H7 (cell line): Measurements from ENCODE around the genes BLOC1S5, TMEM14C and ELOVL2.

- RAMPAGE, long total RNA, result no peak
Observed at GRCh38 chr6:7266238-7266574, 46.8 kb downstream of the SSR1 start.

- RAMPAGE, long total RNA, result no peak
Observed at GRCh38 chr6:7513361-7514003, 28.0 kb upstream of the DSP start.

DNA sequence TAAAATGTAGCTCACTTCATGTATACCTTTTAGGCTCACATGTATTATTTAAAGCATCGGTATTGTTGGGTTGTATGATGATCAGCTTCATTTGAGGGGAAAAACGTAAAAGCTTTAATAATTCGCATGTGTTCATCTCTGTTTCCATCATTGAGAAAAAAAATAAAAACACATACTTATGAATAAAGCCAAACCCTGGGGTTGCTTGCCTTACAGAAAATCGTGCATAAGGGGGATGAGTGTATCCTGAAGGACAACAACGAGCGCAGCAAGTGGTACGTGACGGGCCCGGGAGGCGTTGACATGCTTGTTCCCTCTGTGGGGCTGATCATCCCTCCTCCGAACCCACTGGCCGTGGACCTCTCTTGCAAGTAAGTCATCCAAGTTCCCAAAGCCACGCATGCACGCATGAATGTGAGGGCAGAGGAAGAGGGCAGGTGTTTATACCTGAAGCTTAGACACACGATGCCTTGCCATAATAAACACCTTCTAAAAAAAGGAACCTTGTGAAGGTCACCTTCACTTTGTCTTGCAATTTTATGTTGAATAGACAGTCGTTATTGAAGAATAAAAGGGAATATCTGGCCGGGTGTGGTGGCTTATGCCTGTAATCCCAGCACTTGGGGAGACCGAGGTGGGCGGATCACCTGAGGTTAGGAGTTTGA, 20.9 kb upstream of the SNRNP48 start:
- RAMPAGE, long total RNA, result no peak

DNA sequence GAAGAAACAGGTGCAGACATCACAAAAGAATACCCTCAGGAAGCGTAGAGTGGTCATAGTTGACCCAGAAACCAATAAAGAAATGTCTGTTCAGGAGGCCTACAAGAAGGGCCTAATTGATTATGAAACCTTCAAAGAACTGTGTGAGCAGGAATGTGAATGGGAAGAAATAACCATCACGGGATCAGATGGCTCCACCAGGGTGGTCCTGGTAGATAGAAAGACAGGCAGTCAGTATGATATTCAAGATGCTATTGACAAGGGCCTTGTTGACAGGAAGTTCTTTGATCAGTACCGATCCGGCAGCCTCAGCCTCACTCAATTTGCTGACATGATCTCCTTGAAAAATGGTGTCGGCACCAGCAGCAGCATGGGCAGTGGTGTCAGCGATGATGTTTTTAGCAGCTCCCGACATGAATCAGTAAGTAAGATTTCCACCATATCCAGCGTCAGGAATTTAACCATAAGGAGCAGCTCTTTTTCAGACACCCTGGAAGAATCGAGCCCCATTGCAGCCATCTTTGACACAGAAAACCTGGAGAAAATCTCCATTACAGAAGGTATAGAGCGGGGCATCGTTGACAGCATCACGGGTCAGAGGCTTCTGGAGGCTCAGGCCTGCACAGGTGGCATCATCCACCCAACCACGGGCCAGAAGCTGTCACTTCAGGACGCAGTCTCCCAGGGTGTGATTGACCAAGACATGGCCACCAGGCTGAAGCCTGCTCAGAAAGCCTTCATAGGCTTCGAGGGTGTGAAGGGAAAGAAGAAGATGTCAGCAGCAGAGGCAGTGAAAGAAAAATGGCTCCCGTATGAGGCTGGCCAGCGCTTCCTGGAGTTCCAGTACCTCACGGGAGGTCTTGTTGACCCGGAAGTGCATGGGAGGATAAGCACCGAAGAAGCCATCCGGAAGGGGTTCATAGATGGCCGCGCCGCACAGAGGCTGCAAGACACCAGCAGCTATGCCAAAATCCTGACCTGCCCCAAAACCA, 5.1 kb upstream of the SNRNP48 start:
- RAMPAGE, long total RNA, result no peak

DNA sequence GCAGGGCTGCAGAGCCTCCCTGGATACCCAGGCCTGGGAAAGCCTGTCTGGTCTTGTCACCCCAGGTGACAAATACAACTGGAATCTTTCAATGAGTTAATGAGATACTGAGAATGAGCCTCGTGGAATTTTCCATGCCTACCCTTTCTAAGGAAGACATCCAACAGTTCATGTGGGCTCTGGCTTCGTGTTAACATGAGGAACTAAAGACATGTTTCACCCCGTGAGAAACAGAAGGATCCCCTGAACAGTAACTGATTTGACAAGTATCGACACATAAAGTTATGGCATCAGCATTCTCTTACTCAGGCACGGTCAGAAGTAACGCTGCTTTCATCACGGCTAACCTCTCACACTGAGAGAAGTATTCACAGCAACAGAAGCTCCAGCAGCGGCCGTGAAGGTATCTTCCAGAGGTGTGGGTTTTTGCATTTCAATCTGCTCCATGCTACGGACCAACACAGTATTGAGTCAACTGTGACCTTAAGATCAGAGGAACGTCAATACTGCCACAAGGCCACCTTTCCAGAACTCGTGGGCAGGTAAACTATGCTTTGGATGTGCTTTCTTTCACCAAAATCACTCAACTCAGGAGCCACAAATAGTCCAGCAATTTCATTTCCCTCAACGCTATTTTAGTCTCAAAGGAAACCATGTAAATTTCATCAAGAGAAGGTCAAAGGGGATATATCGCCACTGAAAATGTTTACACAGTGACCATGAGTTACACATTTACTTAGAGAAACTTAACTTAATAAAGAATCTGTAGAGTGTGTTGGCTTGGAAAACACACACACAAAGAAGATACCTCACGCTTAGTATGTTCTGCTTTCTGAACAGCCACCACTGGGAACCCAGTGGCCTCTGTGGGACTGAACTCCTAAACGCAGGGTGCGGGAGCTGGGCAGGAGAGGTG, 28.1 kb downstream of the TXNDC5 start:
- RAMPAGE, long total RNA, result no peak

GRCh38 chr6:7915405-7915963, 4.9 kb upstream of the TXNDC5 start:
- RAMPAGE, long total RNA, result no peak

GRCh38 chr6:8063660-8064856, at the start of gene BLOC1S5:
TSS of gene BLOC1S5 (minus strand) at chr6:8064389.
- RAMPAGE, long total RNA, result no peak

- RAMPAGE, long total RNA, result no peak
Observed at GRCh38 chr6:8644774-8644973, 209.3 kb upstream of the SLC35B3 start.

GRCh38 chr6:9467688-9468002, 947.2 kb downstream of the TFAP2A start:
- RAMPAGE, long total RNA, result no peak

DNA sequence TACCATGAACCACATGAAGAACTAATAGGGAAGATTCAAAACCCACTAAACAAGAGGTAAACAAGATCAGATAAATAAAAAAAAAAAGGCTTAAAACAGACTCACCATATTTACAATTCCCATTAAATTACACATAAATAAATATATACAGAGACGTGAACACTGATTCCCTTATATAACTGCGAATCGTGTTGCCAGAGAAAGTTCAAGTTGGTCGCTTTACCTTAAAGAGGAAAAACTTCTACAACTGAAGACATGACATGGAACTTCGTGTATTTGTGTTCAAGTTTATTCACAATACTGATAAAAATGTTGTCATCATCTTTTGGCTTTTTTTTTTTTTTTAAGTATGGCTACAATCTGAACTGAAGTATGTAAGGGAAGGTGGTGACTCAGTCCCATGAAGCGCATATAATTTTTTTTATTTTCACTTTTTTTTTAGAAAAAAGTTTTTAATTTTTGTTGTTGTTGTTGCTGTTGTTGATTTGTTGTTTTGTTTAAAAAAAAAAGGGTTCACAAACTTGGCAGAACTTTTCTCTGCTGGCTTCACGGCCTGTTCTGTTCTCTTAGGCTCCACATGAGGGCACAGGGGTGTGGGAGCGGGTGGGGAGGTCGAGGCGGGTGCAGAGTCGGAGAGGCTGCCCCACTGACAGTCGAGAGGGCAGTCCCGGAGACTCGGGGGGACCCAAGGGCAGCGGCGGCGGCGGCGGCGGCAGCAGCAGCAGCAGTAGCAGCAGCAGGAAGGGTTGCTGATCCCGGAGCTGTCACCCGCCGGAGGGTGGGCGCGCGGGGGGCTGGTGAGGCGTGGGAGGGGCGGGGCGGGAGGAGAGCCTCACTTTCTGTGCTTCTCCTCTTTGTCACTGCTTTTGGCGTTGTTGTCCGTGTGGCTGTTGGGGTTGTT, 17.0 kb downstream of the TFAP2A start:
- RAMPAGE, long total RNA, result no peak

- RAMPAGE, long total RNA, result no peak
Observed at GRCh38 chr6:10451638-10452401, 36.9 kb upstream of the TFAP2A start.

- RAMPAGE, long total RNA, result no peak
Observed at GRCh38 chr6:10531503-10531994, 10.4 kb downstream of the GCNT2 start.

GRCh38 chr6:10722745-10723836, at the start of gene TMEM14C:
TSS of gene TMEM14C (plus strand) at chr6:10723070.
- RAMPAGE, long total RNA, result start-site peak on the plus strand at chr6:10723083-10723216, 1,021 reads

DNA sequence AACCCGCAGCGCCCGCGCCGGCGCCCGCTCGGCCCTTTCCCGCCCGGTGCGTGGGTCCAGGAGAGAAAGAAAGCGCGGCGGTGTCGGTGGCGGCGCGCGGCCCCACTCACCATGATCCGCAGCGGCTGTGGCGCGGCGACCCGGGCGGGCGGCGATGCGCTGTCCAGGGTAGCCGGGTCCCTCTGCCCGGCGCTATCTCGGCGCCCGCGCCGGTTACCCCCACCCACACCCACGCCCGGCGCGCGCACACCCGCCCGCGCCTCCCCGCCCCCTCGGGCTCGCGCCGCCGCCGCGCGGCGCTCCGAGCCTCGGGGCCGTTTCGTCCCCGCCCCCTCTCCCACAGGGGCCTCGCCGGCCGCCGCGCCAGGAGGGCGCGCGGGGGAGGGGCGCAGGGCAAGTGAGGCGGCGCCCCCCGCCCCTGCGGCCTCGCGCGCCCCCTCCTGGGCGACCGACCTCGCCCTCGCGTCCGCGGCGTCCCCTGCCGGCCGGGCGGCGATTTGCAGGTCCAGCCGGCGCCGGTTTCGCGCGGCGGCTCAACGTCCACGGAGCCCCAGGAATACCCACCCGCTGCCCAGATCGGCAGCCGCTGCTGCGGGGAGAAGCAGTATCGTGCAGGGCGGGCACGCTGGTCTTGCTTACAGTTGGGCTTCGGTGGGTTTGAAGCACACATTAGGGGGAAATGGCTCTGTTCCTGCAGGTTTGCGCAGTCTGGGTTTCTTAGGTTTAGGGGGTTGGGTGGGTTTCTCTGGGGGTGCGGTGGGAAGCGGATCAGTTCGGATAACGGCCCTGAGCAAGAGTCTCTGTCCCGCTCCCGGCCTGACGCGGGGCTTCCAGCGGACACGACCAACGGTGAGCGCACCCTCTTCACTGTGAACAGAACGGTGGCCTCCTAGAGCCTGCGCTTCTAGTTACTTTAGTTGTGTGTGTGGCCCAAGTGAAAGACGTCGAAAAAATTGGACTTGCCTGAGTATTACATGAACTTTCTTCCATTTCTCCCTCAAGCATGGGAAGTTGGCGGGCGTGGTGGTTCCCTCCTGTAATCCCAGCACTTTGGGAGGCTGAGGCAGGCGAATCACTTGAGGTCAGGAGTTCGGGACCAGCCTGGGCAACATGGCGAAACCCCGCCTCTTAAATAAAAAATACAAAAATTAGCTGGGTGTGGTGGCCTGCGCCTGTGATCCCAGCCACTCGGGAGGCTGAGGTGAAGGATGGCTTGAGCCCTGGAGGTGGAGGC, at the start of gene ELOVL2:
Gene ELOVL2 (minus strand): TSS at position 188 of the 1,234 bp plus-strand sequence.
- RAMPAGE, long total RNA, result start-site peak on the minus strand centred at position 177 of the sequence, 97 bp wide, 11 reads

DNA sequence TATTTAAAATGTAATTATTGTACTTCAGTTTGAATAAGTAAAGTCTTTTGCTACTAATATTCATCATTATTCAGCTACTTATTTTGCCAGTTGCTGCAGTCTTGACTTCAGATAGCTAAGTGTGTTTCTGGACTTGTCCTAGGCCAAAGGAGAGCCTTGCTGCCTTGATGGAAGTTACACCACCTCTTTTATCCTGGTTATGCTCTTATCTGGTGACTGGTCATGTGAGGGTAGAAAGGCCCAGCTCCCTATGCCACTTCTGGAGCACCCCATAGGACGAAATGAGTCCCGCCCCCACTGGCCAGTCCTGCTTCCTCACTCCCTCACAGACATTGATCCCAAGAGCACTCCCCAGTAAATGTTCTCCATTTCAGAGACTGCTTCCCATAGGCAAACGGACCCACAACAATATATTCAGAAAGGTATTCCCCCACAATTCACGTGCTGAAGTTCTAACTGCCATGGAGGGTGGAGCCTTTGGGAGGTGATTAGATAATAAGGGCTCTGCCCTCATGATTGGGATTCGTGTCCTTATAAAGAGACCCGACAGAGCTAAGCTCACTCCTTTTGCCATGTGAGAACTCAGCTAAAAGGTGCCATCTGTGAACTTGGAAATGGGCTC, 21.4 kb upstream of the ELOVL2 start:
- RAMPAGE, long total RNA, result no peak

GRCh38 chr6:11215863-11216260, 16.6 kb downstream of the NEDD9 start:
- RAMPAGE, long total RNA, result no peak

GRCh38 chr6:11217286-11217980, 15.0 kb downstream of the NEDD9 start:
- RAMPAGE, long total RNA, result no peak

DNA sequence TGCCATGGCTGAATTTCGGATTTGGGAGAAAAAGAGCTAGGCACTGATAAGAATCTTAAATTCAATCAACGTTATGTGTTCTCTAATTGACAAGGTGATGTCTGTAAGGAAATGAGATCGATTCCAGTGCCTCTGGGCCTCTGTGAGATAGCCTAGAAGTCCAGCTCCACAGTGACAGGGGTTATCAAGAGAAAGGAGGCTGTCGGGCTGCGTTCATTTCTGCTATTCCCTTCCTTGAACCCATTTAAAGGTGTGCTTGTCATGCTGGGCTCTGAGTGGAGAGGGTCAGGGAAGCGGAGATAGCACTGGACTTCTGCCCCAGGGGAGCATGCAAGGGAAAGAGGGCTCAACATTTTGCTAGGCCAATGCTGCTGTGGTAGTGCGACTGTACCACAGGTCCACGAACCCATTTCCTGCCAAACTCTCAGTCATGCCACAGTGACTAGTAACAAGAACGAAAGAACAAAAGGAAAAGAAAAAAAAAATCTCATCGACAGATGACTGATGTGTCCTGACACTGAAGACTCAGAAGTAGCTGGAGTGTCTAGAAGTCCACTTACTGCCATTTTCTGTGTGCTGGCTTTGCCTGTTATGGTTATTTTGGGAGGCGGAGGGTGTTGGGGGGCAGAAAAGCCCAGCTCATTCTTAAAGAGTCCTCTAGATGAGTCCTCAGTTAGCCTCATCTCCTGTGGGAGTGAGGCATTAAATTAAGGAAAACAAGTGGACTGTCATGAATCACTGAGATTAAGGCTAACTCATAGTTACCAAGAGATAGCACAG, 8.1 kb downstream of the NEDD9 start:
- RAMPAGE, long total RNA, result no peak

DNA sequence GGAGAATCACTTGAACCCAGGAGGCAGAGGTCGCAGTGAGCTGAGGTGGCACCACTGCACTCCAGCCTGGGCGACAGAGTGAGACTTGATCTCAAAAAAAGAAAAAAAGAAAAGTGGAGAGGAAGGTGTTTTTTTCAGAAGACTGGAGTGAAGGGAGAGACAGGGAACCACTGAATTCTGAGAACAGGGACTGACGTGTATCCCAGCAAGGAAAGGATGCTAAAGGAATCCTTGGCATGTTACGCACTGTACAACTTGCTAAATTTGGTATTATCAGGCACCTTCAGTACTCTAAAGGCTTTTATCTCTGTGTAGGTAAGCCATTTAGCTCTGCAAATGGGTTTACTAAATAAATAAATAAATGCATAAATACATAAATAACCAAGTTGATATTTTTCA, 4.0 kb downstream of the NEDD9 start:
- RAMPAGE, long total RNA, result no peak

DNA sequence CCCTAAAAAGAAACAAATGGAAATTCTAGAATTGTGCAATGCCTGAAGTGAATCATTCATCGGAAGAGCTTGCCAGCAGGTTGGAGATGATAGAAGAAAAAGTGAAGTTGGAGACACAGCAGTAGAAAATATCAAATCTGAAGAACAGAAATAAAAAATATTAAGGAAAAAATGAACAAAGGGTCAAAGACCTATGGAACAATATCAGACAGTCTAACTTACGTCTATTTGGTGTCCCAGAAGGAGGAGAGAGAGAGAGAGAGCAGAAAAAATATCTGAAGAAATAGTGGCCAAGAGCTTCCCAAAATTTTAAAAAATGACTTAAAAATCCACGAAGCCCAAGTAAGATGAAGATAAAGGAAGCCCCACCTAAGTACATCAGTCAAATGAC, 109.5 kb upstream of the NEDD9 start:
- RAMPAGE, long total RNA, result no peak